Peyer's patch (tissue), 4 donors: ENCODE data around the gene COL1A1.

DNA sequence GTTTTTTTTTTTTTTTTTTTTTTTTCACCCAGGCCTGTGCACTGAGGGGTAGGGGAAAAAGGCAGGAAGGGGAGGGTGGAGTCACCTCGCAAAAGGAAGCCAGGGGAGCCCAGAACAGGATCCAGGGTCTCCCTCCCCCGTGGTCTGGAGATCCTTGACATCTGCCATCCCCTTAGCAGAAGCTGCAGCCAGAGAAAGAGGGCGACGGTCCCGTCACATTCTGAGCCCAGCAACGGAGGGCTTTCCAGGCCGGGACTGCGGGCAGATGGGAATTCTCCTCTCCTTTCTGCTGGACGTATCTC, 29.1 kb upstream of the PHOSPHO1 start:
- PRO-cap: no peak
- RAMPAGE, long total RNA, 4 experiments: no peak in any of the 4 experiments

DNA sequence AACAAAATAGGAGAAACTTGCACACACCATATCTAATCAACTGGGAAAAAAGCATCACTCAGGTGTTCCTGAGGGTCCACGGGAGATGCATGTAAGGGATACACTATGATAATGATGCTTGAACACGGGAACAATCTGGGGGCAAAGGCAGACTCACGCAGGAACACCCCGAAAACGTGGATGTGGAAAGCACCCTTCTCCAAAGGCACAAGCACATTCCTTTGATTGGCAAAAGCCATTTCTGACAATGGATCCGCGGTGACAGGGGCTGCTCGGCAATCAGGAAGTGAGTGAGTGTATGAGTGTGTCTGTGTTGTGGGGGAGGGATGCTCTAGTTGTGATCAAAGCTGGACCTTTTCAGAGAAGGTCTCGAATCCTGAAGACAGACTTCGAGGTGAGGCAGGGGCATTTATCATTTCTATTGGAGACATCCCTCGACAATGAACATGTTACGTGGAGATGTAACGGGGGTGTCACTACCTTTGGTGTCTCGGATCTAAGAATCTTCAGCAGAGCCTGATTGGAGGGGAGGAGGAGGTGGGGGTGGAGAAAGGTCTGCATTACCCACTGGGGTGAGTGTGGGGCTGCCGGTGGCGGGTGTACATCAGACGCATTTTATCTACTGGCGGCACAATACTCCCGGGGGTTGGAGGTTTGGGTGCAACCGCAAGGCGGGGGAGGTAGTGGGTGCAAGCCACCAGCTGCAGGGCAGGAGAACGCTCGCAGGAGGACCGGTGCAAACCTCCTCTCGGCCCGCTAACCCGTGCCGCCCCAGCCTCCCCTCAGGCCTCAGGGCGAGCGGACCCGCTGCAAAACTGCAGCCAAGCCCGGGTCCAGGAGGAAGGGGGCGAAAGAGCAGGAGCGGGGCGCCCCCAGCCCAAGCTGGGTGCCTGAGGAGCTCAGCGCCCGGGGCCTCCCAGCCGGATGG, 958 bp downstream of the ZNF652 start:
- PRO-cap: unidirectional peak, plus-strand start at position 385 of the sequence; bidirectional peak, plus-strand start at position 633 of the sequence, minus-strand start at position 492 of the sequence
- RAMPAGE, long total RNA, 4 experiments: no peak in any of the 4 experiments

DNA sequence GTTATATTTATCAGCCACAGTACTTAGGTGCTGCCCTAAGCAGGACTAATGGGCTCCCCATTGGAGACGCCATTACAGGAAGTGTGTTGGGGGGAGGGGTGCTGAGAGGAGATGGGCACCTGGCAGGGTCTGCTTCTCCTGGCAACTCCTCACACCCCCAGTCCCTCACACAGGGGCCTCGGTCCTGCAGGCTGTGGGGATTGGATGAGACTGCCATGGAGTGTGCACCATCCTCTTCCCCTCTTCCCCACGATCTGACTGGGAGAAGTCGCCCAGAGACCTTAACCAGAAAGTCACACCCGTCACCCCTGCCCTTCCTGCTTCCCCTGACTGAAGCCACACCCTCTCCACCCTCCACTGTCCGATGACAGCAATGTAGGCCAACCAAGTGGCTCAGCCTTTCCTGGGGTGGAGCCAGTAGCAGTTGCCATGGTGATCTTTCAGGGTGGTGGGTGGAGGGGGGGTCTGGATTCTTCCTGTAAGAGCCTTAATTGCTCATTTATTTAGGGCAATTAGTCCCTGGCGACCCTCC, 37.4 kb upstream of the PHB1 start:
- PRO-cap: no peak
- RAMPAGE, long total RNA, 4 experiments: no peak in any of the 4 experiments

- PRO-cap: no peak
- RAMPAGE, long total RNA, 4 experiments: no peak in any of the 4 experiments
Observed at GRCh38 chr17:49508117-49508649, 13.1 kb downstream of the NGFR start.

GRCh38 chr17:49567726-49568568, 7.7 kb upstream of the NXPH3 start:
- PRO-cap: no peak
- RAMPAGE, long total RNA, 4 experiments: no peak in any of the 4 experiments

GRCh38 chr17:49574430-49574959, 1.2 kb upstream of the NXPH3 start:
- PRO-cap: no peak
- RAMPAGE, long total RNA, 4 experiments: no peak in any of the 4 experiments

- PRO-cap: no peak
- RAMPAGE, long total RNA, 4 experiments: no peak in any of the 4 experiments
Observed at GRCh38 chr17:49723119-49723868, 15.5 kb upstream of the SLC35B1 start.

DNA sequence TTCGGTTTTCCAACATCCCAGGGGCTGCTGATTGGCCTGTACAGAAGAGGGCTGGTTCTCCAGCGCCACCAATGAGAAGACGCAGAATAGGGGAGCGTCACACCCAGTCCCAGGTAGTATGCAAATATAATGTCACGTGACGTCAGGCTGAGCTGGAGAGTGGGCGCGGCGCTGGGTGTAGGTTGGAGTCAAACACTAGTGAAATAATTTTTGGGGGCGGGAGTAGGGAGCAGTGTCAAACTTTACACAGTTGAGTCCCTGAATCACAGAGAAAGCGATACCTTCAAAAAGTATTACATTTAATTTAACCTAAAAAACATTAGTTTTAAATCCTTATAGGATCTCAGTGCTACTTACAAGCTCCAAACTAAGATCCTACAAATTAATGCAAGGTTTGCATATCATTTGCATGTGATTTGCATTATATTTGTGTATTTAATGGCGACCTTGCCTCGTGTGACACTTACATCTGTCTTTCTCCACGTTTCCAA, 444 bp upstream of the FAM117A start:
- PRO-cap: unidirectional peak, plus-strand start at position 206 of the sequence
- RAMPAGE, long total RNA, 4 experiments: no peak in any of the 4 experiments

DNA sequence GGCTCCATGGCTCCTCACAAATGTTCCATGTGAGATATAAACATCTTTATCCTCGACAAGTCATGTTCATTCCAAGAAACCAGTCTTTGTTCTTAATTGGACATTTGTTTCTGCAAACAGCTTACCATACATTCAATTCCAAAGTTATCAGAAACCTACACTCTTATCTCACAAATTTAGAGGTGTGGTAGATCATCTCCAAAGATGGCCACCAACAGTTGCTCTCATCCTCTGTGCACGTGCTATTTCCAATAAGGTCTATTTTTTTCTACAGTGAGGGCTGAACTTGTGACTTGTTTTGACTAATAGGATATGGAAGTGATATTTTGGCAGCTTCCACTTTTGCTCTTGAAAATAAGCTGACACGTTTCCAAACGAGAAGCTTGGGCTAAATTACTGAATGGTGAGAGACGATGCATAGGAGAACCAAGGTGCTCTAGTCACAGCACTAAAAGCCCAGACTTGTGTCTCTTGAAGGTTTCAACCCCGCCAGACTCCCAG, 14.6 kb downstream of the TAC4 start:
- PRO-cap: no peak
- RAMPAGE, long total RNA, 4 experiments: no peak in any of the 4 experiments

GRCh38 chr17:49993170-49994061, 1.6 kb downstream of the DLX3 start:
- PRO-cap: no peak
- RAMPAGE, long total RNA, 4 experiments: no peak in any of the 4 experiments

- PRO-cap: no peak
- RAMPAGE, long total RNA, 4 experiments: no peak in any of the 4 experiments
Observed at GRCh38 chr17:50079945-50080460, 15.1 kb upstream of the PDK2 start.

GRCh38 chr17:50087536-50088064, 7.6 kb upstream of the PDK2 start:
- PRO-cap: no peak
- RAMPAGE, long total RNA, 4 experiments: no peak in any of the 4 experiments

DNA sequence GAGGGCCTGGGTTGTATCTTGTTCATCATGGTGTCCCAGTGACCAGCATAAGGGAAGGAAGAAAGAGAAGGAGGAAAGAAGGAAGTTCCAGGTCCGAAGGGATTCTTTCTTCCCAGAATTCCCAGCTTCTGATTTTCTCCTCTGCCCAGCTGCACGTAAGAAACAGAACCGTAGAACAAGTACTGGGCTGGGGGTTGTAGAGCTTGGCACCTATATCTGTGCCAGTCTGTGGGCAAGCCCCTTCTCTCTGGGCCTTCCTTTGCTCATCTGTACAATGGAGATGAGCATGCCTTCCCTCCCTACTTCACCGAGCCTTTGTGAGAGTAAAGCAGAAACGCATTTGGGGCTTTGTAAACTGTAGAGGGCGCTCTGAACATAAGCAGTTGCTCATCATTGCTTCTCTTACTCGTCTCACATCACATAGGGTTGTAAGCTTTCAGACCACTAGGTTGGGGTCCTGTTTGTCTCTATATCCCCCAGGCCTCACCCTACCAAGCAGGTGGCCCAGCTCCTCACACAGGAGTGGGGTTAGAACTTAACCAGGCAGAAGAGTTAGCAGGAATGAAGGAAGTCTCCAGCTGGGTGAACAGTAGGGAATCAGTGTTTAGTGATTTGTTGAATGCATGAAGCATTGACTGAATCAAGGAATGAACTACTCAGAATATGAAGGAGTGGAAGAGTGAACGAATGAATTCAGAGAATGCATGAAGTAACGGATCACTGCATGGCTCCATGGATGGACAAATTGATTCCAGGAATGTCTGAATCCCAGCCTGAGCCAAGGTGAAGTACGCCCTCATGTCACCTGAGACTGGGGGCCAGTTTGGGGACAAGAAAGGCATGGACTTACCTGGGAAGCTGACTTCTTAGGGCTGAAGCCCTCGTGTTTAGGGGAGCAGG, 15.0 kb downstream of the SAMD14 start:
- PRO-cap: no peak
- RAMPAGE, long total RNA, 4 experiments: no peak in any of the 4 experiments

- PRO-cap: no peak
- RAMPAGE, long total RNA, 4 experiments: no peak in any of the 4 experiments
Observed at GRCh38 chr17:50144214-50145377, 5.9 kb downstream of the PPP1R9B start.

DNA sequence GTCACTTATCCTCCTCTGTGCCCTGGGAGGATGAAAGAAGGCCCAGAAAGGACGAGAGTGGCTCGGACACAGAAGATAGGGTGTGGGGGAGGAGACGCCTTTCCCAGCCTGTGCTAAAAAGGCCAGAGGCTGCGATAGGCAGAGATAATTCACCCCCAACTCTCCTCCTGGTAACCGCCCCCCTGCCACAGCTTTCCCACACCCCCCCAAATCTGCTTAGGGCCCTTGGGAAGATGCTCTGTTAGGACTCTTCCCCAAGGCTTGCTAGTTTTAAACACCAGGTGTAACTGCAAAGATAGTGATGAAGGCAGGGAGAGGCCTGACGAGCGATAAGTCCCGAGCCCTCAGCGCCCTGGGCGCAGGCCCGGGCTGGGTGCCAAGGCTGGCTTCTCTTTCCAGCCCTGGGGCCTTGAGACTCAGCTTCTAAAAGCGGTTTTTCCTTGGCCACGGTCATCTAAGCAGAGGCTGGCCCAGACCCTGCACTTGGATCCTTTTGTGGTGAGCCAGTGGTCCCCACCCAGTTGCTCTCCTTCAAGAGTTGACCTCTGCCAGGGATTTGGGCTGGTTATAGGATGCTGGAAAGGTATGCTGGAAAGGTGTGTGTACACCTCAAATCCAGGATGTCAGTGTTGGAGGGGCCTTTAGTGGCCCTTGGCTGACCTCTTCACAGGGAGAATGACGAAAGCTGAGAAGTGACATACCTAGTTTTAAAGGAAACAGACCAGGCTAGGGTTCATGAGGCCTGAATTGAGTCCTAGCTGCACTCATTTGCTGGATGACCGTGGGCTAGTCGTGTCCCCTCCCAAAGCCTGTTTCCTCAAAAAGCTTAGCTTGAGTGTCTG, 3.4 kb upstream of the PPP1R9B start:
- PRO-cap: no peak
- RAMPAGE, long total RNA, 4 experiments: no peak in any of the 4 experiments

DNA sequence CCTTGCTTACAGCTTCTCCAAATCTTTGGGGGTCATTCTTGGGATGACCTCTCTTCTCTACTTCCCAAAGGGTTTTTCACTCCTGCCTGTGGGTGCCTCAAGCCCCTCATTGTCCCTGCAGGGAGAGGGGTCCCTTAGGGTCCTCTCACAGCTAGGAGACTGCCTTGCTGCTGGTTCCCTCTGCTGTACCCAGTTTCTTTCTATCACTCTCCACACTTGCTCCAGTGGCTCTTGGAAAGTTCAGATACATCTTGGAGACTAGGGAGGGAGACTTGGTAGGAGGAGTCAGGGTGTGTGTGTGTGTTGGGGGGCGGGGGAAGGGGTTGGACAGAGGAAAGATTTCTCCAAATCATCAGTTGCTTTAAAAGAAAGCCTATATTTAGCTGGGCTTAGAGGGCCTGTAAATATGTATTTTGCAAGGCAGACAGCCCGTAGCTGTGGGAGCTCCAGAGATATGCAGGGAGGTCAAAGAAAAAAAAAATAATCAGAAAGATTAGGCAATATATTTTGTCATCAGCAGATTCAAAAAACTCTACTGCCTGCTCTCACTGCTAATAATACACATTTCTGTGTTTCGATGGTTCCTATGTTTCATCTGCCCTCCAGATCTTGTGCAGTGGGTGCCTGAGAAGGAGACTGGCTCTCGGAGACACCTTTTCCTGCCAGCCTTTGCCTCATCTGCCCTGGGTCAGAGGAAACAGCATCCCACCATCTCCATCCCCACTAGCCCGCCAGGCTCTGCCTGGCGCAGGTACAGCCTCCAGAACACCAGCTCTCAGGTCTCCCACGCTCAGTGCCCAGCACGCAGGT, 4.7 kb upstream of the PPP1R9B start:
- PRO-cap: no peak
- RAMPAGE, long total RNA, 4 experiments: no peak in any of the 4 experiments

DNA sequence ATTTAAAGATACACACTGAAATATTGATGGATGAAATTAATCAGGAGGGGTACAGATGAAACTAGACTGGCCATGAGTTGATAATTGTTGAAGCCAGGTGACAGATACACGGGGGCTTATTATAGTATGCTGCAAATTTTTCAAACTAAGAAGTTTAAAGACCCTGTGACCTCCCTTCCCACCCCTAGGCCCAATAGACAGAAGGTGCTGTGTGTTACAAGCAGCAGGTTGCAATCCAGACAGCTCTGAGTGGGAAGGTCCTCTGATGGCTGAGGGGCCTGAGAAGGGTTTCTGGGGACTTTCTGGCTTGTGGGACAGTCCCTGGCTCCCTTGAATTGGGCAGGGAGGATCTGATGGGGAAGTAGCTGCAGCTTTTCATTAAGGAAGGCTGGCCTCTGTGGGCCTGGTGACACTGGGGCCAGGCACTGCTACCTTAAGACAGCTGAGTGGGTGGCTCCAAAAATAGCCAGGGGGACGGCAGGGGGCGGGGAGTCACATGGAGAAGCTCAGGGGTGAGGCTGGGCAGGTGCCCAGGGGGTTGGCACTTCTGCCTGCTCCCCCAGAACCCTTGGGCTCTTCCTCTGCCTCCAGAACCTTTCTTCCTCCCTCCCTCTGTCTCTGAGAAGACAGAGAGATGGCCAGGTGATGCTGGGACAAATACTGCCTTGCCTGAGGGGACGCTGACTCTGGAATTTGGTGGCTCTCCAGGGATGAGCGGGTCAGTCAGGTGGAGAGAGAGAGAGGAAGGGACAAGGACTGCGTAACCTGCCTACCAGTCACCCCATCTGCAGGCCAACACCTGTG, 2.0 kb upstream of the SGCA start:
- PRO-cap: no peak
- RAMPAGE, long total RNA, 4 experiments: no peak in any of the 4 experiments

- PRO-cap: no peak
- RAMPAGE, long total RNA, 4 experiments: no peak in any of the 4 experiments
Observed at GRCh38 chr17:50198924-50199603, 2.4 kb downstream of the COL1A1 start.

DNA sequence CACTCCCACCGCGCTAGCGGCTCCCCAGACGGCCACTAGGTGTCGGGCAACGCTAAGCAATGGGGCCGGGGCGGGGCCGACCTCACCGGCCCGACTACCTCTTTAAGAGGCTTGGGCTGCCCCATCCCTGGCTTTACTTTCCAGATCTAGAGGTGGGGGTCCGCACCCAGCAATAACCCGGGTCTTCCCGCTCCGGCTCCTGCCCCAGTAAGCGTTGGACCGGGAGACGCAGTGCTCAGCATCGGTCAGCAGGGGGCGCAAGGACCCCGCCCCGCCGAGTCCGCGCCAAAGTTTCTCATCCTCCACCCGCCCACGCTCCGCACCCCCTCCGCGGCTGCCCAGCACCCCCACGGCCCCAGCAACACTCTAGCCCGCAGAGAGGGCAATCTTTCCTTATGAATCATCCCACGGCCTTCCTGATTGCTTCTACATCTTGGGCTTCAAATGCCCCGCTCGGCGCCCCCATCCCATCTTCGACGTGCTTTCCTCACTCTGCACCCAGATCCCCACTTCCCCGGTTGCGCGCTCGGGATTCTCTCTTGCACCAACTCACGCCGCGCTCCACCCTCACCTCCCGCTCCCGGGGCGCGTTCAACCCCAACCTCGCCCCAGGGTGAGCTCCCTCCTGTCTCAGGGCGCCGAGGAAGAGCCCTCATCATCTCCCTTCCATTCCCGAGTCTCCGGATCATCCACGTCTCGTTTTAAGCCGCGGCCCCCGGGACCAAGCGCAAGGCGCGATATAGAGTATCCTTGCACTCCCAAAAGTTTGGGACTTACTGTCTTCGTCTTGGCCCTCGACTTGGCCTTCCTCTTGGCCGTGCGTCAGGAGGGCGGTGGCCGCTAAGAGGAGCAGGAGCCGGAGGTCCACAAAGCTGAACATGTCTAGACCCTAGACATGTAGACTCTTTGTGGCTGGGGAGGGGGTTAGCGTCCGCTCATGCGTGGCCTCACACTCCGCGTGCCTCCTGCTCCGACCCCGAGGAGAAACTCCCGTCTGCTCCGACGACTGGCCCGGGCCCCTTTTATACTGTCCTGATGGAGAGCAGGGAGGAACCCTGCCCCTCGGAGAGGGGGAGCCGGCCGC, at the start of gene COL1A1:
TSS of gene COL1A1 (minus strand) at position 998 of the 1,084 bp plus-strand sequence.
- PRO-cap: unidirectional peak, minus-strand start at position 996 of the sequence; unidirectional peak, minus-strand start at position 1,024 of the sequence
- RAMPAGE, long total RNA, 4 experiments: start-site peak on the minus strand in 2 of 4 experiments, centred at positions 917 to 1,008 of the sequence, 171 to 257 reads per replicate

DNA sequence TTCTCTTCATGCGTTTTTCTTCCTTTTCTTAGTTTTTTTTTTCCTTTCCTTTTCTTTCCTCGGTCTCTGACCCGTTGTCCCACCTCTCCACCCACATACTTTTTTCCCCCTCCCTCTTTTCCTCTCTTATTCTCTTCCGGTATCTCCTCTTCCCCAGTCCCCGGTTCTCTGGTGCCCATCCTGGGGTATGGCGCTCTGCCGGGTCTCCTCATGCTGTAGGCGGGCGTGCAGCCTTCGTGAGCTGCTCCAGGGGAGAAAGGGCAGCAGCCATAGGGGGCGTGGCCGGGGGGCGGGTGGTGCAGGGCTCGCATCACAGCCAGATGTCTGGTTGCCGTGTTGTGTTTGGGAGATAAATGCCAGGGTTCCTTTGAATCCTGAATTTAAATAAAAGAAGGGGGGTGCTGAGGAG, 5.4 kb upstream of the COL1A1 start:
- PRO-cap: no peak
- RAMPAGE, long total RNA, 4 experiments: no peak in any of the 4 experiments